HT-29 (cell line): ENCODE measurements around the genes DEFB132, TBC1D20 and FAM110A.

DNA sequence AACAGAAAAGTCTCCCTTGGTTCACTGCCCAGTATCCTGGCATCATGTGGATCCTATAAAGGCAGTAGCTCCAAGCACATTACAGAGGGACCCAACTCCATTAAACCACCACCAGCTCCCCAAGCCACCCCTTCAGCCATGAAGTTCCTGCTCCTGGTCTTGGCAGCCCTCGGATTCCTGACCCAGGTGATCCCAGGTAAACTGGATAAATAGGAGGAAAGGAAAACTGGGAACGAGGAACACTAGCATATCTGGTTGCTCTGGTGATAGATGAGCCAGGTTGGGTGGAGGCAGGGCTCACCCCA, at the start of gene DEFB132:
DEFB132 (plus strand) TSS at position 84 of the 305 bp plus-strand sequence.
- RAMPAGE, long total RNA: no peak

DNA sequence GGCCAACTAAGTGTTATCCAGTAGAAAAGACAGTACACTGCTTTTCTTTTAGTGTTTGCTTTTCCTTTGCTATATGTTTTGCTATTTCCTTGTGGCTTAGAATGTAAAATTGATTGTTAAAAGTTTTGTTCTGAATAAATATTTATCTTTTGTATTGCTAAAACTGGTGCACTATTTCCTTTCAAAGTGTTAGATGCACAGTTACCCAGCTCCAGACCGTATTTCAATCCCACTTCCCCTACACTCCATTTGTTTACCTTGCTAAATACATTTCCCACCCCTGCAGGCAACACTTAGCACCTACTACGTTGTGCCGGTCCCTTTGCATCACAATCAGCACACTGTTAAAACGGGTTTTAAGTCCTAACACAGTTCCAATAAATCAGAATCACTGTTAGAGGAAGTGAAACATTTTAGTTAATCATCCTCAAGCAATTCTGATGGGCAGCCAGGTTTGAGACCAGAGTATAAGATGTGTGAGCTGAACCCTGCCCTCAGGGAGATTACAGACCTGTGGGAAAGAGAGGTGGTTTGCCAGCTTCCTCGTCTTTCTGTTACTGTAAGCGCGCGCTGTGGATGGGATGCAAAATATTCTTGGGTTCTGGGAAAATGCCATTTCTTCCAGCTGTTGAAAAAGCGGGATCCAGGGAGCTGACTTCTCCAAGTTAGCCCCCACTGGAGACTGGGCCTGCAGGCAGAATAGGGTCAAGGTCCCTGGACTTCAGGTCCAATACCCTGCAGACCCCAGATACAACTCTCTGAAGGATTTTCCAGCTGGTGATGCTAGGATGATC, 3.0 kb downstream of the ZCCHC3 start:
- RAMPAGE, long total RNA: no peak

DNA sequence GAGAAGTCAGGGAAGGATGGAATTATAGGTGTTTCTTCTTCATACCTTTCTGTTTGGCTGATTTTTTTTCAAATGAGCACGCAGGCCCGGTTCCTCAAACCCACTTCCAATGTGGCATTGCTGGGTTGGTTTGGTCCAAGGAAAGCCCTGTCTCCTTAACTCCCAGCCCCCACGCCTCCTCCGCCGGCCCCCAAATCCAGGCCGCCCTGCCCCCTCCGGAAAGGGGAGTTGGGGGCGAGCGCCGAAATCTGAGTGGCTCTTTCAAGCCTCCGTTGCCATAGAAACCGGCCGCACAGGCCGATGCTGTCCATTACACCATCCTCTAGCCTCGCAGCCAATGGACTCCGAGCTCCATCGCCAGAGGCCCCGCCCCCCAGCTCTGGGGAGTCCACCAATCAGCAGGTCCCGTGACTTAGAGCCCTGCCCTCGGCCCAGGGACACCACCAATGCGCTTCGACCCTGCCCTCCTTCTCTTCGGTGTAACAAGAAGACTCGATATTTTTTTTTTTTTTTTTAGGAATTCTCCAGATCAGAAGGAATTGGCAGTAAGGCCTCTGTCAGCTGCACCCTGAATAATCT, 12.9 kb downstream of the ZCCHC3 start:
- RAMPAGE, long total RNA: no peak

DNA sequence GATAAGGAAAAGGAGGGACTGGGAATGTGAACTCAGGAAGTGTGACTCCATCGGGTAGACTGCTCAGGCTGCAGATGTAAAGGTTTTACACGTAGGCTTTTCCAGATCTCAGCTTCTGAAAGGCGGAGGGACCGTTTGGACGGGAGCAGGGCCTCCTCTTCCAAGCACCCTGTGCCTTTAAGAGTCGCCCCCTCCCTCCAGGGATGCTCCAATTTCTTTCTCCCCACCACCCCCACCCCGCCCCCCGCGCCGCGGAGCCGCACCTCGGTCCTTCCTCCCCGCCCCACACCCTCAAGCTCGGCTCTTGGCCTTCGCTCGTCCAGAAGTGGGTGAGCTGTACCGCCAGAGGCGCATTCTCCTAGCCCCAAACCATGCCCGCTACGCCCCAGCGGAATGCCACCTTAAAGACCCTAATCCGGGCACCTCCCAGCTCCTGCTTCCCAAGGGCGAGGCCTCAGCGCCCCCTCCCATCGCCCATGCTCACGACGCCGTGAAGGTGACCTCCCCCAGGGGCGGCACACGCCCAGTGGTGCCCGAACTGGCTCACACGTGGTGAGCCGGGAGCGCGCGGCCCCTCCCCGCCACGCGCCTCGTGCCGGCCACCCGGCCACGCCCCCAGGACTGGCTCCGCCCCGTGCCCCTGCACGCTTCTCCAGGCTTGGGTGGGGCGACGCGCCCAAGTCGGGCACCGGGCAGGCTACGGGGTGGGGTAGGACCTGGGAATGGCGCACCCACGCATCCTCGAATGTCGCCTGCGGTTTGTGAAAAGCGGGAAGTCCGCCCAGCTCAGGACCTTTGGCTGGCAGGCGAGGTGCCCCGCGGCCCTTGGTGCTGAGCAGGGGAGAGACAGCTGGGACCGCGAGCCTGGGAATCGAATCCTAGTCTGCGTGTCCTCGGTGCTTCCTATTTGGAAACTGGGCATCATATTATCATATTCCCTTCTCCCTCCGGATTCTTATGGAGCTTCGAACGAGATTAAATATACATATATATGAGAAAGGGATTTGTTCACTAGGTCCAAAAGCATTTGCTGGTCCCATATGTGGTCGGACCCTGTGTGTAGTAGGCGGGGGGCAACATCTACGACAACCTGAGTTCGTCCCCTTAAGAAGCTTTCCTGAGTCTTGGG, 1.0 kb upstream of the SOX12 start:
- RAMPAGE, long total RNA: no peak

GRCh38 chr20:329394-330359, 4.3 kb downstream of the SOX12 start:
- RAMPAGE, long total RNA: no peak

GRCh38 chr20:409369-410359, 1.6 kb downstream of the RBCK1 start:
- RAMPAGE, long total RNA: no peak

- RAMPAGE, long total RNA: no peak
These were observed 5.5 kb downstream of the RBCK1 start for GRCh38 chr20:413591-413916.

- RAMPAGE, long total RNA: no peak
These were observed 20.4 kb downstream of the RBCK1 start for GRCh38 chr20:428080-429249.

- RAMPAGE, long total RNA: no peak
These were observed 1.7 kb downstream of the TBC1D20 start for GRCh38 chr20:460691-461055.

GRCh38 chr20:462183-462765, at the start of gene TBC1D20:
TSS of gene TBC1D20 (minus strand) at chr20:462533.
- RAMPAGE, long total RNA: no peak

DNA sequence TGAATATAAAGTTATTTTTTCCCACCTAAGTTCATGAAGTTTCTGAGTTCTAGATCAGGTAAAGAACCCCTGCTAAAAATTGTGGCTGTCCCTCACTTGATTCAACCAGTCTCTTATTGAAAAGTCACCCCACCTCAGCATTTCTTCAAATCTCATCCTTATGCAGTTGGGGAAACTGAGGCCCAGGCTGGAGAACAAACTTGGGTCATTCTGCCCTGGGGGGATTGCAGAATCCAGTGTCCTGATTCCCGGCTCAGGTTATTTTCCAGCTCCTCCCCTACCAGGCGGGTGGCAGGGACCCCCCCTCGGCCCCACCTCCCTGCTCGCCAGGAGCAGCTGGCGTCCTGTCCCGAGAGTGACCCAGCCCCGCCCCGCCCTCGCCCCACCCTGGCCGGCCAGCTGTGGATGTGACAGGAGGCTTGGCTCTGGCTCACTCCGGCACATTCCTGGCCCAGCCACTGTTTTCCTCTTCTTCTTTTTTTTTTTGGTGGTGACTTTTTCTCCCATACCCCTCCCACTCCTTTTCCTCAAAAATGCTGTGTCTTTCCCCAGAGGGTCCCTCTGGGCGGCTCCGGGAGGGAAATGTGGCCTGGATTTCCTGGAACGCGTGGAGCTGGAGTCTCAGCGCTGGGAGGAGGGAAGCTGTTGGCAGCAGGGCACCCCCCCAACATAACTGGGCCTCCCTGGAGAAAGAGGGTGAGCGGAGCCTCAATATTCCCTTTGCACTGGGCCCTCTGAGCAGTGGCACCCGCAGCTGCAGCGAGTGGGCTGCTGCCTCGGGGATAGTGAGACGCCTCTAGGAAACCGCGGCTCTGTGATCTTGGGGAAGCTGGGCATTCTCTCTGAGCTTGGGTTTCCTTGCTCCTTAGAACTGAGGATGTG, 28.2 kb upstream of the CSNK2A1 start:
- RAMPAGE, long total RNA: no peak

GRCh38 chr20:605254-606373, 4.5 kb downstream of the TCF15 start:
- RAMPAGE, long total RNA: no peak

- RAMPAGE, long total RNA: no peak
These were observed 4.2 kb downstream of the SCRT2 start for GRCh38 chr20:671424-671798.

GRCh38 chr20:727817-728908, 40.1 kb downstream of the SLC52A3 start:
- RAMPAGE, long total RNA: no peak

- RAMPAGE, long total RNA: no peak
These were observed 7.5 kb downstream of the SLC52A3 start for GRCh38 chr20:760576-761372.

- RAMPAGE, long total RNA: no peak
These were observed at the start of gene FAM110A for GRCh38 chr20:833098-834417. TSS of gene FAM110A (plus strand) at chr20:833715.

DNA sequence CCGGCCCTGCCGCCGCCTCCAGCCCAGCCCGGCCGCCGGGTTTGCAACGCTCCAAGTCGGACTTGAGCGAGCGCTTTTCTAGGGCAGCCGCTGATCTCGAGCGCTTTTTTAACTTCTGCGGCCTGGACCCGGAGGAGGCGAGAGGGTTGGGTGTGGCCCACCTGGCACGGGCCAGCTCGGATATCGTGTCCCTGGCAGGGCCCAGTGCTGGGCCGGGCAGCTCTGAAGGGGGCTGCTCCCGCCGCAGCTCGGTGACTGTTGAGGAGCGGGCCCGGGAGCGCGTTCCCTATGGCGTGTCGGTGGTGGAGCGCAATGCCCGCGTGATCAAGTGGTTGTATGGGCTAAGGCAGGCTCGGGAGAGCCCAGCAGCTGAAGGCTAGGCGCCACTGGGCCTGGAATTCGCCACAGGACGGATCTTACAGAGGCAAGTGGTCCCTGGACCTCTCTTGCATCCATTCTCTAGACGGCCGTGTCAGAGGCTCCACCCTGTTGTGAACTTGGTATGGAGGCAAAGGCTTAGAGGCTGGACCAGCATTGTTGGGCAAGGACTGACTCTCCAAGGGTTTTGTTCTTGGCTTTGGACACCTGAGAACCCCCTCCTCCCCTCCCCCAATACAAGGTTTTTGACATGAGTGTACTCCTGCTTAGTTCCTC, 11.9 kb downstream of the FAM110A start:
- RAMPAGE, long total RNA: no peak

GRCh38 chr20:846883-847515, 13.5 kb downstream of the FAM110A start:
- RAMPAGE, long total RNA: no peak

GRCh38 chr20:958736-959243, 42.7 kb upstream of the ANGPT4 start:
- RAMPAGE, long total RNA: no peak

GRCh38 chr20:1105990-1106253, 12.5 kb upstream of the PSMF1 start:
- RAMPAGE, long total RNA: no peak